ENCODE results near the gene TFIP11.

DNA sequence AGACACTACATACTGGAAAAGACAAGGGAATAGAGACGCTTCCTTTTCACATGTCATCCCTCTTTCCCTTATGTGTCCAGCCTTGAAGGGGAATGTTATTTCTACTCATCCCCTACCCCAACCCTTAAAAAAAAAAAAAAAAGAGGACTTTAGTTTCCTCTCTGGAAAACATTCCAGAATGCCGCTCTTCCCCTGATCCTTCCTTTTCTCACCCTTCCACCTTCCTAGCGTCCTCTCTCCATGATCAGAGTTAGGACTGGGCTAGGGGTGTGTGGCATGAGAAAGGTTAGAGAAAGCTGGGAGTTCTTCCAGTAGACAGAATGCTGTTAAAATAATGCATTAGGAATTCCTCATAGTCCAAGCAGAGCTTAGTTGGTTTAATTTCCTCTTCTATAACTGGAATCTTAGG, 37.4 kb upstream of the ADORA2A start:
- PRO-cap = no peak

DNA sequence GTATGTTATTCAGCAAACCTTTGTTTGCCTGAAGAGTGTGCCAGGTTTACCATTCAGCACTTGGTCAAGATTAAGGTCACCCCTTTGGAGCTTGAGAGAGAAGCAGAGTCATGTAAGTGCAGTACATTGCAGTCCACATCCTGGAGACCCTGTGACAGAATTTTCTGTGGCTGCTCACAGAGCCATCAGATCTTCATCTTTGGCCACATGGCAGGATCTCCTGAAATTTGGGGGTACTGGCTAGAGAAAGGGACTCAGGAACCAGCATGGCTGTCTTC, 29.6 kb upstream of the ADORA2A start:
- PRO-cap = no peak

DNA sequence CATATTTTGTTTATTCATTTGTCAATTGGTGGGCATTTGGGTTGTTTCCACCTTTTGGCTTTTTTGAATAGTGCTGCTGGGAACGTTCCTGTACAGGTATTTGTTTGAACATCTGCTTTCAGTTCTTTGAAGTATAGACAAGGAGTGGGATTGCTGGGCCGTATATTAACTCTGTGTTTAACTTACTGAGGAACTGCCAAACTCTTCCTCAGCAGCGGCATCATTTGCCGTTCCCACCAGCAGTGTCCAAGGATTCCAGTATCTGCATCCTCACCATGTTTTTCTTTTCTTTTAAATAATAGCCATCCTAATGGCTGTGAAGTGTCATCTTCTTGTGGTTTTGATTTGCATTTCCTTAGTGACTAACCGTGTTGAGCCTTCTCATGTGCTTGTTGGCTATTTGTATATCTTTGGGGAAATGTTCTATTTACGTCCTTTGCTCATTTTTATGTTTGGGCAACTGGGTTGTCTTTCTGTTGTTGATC, 26.9 kb upstream of the ADORA2A start:
- PRO-cap = no peak

GRCh38 chr22:24402359-24402857, 25.0 kb upstream of the ADORA2A start:
- PRO-cap = no peak

DNA sequence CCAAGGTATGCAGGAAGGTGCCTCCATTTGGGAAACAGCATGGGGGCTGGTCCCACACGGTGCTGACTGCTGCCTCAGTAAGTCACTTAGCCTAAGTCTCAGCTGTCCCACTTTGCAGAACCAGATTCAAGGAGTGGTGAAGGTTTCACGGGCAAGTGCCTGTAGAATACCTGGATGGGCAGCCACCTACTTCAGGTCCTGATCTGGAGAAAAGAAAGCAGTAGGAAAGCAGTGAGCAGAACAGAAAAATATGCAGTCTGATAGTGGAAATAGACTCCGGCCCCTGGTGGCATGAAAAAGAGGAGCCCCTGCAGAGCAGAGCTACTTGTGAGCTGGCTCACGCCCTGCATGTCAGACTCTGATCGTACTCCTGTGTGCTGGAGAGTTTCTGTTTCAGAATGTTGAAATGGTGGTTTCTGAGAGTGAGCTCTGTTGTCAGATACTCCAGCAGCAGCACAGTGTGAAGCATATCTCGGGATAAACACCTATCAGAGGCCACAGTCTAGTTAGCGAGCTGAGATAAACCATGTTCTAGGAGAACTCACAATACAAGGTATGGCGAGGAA, 33.3 kb downstream of the ADORA2A start:
- PRO-cap = no peak

DNA sequence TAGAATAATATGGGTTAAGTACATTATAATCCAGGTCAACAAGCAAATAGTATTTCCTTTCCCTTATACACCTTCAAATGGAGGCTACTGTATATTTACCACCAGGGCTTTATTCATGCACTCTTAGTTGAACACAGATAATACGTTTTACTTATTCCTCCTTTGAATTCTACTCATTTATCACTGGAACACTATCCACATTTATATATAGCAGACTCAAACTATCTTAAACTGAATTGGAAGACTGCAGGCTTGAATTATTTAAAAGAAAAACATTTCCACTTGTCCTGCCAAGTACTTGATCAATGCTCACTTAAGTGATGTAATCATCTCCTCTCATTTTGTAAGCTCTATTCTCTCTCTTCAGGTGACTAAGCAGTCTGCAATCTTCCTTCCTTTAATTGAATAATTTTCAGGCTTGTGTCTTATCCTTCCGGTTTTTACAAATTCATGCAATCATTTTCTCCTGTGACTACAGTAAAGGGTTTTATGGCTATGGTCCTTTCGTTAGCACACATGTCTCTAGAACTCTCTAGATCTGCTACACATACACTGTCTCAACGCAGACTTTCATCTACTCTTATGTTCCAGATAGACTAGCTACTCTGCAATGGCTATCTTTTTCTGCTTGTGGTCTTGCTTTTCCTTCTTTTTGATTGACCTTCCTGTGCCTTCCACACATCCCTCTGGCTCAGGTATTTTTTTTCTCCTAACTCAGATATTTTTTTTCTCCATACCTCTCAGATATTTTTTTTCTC, 12.6 kb upstream of the UPB1 start:
- PRO-cap = no peak

DNA sequence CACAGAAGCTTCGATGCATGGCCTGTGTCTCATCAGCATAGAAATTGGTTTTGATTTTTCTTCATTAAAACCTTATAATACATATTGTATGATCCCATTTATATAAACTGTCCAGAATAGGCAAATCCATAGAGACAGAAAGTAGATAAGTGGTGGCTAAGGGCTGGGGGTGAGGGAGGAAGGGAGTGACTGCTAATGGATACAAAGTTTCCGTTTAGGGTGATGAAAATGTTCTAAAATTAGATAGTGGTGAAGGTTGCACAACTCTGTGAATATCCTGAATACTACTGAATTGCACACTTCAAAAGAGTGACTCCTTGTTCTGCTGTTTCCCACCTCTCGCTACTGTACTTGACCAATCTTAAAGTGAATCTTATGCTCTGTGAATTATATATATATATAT, 16.1 kb downstream of the UPB1 start:
- PRO-cap = no peak

- PRO-cap = unidirectional peak, plus-strand start at chr22:24601450
Observed at GRCh38 chr22:24601339-24601512, 1.8 kb upstream of the GGT1 start.

DNA sequence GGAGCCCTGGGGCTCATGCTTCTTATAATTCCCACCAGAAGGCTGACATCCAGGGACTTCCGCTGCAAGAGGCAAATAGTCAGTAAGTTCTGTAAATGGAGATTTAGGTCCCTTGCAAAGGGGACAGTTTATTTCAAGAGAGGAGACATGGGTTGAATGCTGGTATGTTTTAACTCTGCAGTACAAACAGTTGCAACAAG, 73.8 kb downstream of the PIWIL3 start:
- PRO-cap = no peak

DNA sequence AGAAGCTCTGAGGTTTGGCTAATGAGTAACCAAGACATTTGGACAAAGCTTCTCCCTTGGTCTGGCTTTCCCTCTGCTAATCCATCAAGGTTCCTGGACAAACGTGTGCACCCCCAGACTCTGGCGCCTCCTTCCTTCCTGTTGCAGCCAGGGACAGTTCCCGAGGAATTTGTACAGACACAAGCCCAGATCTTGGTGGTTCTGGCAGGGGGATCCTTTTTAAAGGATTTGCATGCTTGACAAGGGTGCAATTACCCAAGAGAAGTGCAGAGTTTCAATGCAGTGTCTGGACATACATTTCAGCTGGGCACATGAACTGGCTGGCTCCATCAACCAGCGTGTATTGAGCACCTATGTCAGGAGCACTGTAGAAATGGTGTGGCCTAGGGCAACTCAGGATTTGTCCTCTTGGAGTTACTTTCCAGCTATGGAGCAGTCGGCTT, 1.7 kb downstream of the KIAA1671 start:
- PRO-cap = no peak

GRCh38 chr22:24973721-24974321, 21.3 kb downstream of the KIAA1671 start:
- PRO-cap = no peak

- PRO-cap = no peak
Observed at GRCh38 chr22:25007698-25007951, 55.1 kb downstream of the KIAA1671 start.

DNA sequence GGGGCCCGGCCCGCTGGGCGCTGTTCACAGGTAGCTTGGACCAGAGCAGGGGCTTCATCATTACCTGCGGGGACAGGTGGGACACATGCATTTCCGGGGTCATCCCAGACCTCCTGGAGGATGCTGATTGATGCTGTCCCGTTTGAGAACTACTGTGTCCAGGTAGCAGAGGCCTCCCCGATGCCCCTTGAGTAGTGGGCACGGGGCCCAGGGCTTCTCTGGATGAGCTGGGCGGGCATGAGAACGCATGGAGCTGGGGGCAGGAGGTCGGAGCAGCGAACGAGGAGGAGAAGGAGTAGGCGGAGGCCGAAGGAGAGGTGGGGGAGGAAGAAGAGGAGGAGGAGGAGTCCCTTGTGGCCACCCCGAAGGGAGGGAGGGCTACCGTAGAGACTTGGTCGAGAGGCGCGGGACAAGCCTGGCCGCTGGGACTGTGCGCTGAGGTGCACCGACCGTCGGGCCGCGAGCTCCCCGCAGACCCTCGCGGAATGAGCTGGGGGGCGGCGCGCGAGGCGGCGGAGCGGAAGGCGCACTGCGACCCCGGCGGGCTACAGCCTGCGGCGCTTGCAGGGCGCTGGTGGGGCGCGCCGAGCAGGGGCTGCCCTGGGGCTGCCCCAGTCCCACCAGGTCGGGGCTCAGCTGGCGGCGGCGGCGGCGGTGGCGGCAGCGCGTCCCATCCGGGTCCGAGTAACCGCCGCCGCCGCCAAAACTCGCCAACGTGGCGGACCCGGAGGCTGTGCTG, 63.0 kb downstream of the CRYBB2 start:
- PRO-cap = unidirectional peak, plus-strand start at position 637 of the sequence

DNA sequence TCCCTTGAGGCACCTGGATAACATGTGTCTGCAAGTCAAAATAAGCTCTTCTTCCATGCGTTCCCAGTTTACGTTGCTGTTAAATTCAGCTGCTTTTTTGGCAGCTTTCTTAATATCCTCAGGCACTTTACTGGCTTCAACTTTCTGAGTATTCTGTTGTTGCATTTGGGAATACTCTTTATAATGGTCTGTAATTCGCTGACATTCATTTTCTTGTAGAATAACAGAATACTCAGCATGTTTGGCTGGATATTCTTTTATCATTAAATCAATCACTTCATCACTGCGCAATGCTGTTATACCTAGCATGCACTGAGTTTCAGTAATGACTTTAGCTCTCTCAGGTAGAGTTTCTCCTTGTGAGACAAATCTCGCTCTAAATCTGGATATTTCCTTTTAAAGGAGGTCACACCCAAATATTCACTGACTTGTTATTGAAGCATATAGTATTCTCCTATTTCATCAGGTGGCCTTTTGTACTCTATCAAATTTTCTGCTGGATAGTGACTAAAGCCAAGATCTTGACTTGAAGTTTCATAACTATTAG, 130.5 kb downstream of the CRYBB2 start:
- PRO-cap = no peak

GRCh38 chr22:25471448-25472171, 92.9 kb upstream of the GRK3 start:
- PRO-cap = no peak

GRCh38 chr22:25717873-25718860, 23.8 kb upstream of the MYO18B start:
- PRO-cap = no peak

DNA sequence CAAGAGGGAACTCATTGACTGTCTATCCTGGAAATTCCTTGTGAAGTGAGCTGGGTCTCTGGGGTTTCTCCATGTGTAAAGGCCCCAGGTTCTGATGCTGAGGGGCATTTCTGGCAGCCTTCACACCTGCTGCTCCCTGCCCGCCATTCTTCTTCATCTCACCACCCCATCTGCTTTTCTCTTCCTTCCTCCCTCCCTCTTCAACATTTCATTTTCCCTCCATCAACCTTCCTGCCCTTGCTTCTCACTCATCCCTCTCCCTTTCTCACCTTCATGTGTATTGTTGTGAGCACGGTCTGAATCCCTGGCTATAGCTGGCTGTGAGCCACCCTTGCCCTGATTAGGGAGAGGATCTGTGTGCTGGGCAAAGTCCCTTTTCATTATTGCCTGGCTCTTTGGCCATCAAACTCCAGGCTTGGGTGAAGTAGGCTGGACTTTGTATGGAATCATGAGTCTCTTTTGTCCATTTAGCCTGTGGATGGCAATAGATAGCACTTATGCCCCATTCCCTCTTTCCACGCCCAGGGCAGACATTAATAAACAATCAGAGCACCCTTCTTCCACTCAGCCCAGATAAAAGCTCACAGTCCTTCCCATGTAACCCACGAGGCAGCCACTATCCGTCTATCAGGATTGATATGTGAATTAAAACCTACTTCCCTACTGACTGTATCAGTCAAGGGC, 6.7 kb downstream of the MYO18B start:
- PRO-cap = no peak

- PRO-cap = no peak
Observed at GRCh38 chr22:25749219-25750209, 7.5 kb downstream of the MYO18B start.

DNA sequence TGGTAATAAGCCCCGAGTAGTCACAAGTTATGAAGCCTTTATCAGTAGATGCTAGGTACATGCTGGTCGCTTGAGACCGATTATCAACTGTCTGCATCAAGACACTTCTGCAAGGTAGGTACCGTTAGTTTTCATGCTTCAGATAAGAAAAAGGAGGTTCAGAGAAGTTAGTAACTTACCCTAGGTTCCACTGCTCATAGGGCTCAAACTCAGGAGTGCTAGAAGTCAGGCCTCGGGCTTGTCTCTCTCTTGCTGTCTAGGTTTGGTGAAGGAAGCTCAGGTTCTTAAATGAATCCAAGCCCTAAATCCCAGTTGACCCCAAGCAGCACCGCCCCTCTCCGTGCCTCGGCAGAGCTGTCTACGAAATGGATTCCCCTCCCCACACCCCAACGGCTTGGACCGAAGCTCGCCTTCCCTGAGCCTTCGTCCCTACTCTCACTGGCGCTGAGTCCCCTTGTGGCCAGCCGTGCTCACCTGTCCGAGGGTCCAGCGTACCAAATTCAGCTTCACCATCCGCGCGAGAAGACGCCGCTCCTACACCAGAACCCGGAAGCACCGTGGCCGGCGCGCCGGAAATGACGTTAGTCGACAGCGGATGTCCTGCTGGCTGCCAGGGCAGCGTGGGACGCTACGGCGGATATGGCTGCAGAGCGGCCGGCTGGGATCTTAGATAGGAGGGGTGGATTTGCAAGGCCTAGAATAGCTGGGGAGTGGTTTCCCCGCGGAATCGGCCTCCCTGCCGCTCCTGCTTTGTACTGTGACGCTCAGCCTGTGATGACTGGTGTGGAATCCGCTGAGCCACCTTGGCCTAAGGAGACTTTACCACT, at the start of gene TFIP11:
TSS of gene TFIP11 (minus strand) at position 554 of the 827 bp plus-strand sequence.
- PRO-cap = bidirectional peak, plus-strand start at position 631 of the sequence, minus-strand start at position 554 of the sequence

DNA sequence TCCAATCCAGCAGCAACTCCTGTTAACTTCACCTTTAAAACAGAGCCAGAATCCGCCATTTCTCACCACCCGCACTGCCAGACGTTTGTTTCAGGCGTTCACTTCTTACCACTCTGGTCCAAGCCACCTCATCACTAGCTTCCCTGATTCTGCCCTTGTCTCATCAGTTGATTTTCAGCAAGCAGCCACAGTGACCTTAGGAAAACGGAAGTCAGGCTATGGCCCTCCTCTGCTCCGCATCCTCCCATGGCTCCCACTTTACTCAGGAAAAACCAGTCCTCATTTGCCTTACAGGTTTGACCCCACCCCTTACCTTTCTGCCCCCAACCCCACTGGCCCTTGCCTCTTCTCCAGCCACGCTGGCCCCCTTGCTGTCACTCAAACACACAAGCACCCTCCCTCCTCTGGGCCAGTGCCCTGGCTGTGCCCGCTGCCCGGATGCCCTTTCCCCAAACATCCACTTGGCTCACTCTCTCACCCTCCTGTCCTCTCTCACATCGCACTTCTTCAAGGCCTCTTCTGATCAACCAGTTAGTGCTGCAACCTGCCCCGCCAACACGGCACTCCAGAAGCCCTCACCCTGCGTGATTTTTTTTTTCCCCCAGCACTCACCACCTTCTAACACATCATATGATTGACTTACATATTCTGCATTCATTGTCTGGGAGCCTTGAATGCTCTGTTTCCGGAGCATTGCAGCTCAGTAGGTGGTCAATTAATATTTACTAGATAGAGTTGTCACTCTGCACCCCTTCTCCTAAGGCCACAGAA, 18.9 kb downstream of the TPST2 start:
- PRO-cap = no peak